GM19240 (cell line): ENCODE measurements around a stretch of chr14.

DNA sequence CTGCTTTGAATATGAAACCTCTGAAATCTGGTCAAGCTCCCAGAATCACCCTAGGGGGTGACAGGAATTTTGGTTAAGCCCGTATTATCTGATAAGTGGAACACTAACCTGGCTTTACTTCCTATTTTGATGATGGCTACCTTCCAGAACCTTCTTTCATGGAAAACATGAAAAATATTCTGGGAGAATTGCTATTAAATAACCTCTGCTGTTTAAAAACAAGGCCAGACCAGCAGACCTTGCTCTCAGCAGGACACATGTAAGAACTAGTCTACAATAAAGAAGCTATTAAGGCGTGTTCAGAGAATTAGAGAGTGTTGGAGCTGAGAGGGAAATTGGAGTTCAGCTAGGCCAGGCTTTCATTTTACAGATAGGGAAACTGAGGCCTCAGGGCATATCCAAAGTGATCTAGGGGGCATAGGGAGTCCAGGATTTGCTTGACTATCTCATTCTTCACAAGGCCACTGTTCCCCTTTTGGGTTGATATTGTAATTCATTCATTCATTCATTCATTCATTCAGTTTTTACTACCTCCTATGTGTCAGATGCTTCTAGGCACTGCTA lies 281.4 kb downstream of the ZFP36L1 start:
- RRBS: no CpG with 5 or more reads among the region's 2 CpGs

DNA sequence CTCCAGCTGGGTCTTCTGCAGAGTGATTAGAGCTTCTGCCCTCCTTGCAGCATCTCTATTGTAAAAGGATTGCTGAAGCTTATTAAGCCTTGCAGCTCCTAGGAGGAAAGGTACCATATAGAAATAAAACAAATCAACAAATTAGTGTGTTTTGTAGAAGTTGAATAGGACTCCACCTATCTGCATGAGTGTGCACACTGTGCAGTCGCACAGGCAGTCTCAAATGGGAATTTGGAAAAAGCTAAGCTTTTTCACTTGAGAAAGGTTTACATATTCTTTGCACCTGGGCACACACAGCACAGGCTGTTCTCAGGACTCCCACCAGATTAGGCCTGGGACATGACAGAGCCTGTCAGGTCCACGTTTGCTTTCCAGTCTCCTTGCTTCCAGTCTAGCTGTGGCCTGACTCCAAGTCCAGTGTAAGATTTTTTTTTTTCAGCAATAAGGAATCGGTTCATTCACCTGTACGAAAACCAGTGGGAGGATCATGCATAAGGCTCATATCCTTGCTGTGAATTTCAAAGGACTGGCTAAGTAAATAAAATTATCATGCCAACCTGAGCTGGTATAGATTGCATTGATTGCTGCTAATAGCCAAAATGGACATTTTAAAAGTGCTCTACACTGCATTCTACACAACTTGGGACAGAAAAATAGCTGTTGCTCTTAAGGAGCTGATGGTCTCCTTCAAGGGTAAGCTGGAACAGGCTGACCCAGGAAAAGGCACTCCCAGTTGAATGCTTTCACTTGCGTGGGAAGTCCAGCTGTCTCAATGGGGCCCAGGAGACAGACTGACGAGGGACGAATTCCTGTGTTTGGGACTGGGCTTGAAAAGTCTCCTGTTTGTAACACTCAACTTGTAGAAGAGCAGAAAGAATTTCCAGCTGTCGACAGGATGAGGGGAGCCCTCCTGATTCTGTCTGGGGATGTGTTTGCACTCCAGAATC lies 181.1 kb downstream of the ZFP36L1 start:
- RRBS: no CpG with 5 or more reads among the region's 8 CpGs

DNA sequence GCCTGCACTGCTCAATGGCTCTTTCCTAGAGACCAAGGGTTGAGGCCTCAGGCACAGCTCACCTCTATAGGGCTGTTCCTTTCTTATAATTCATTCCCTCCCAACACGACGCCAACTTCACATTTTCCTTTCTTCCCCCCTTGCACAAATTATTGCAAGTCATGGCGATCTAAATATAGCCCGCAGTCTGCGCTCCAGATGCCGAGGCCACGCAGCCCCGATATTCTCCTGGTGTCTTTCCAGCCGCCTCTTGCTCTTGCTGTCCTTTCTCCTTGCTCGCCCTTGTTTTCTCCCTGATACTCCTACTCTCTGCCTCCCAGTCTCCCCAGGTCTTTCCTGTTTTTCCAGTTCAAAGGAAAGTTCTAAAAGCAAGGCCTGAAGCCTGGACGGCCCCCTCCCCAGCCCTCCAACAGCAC lies 140.8 kb downstream of the ZFP36L1 start:
- RRBS: no CpG with 5 or more reads among the region's 11 CpGs

- RRBS: no CpG with 5 or more reads among the region's 6 CpGs
Measured at GRCh38 chr14:68679695-68680231, 113.1 kb downstream of the ZFP36L1 start.

DNA sequence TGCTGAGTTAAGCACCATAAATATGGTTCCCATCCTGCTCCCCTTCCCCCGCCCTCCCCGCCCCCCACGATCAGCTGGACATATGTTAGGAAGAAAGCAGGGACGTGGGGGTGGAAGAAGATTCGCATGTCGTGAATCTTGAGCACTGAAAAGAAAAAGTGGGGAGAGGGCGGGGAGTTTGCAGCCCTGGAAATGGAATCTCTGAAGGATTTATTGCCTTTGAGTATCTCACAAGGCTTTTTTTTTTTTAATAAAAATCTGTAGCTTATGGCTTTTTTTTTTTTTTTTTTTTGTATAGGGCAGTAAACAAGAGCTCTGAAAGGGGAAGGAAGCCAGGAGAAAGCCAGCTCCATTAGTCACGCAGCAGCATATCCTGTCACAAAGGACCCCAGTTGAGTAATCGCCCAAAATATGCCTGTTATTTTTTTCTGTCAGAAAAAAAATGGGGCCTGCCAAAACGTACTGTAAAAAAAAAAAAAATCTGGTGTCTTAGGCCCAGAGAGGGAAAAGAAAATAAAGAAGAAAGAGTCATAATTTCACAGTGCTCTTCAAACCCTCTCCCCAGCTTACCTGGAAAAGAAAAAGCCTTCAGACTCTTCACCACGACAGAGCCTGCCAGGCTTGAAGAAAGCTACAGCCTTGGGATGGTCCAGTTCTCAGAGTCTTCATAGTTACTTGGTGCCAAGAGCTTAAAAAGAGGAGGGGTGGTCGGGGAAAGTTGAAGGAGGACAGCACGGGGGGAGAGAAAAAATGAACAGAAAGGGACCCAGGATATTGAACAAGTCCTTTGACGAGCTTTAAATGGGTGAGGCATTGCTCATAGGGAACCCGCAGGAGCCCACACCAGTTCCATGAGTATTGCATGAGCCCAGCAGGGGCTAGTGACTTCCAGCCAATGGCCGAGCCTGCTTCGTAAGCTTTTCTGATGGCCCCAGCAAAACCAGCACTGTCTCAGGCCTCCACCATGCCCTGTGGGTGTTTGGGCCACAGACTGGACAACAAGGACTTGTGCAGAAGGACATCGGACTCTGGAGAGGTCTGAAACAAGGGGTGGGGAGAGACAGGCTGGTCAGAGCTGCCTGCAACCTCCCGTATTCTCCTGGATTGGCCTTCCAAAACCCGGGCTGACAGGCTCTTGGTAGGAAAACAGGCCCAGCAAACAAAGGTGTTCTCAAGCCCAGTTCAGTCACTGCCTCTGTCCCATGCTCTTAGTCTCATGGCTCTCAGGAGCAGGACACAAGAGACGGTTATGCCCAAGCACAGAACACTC lies 109.8 kb downstream of the ZFP36L1 start:
- RRBS: no CpG with 5 or more reads among the region's 21 CpGs

DNA sequence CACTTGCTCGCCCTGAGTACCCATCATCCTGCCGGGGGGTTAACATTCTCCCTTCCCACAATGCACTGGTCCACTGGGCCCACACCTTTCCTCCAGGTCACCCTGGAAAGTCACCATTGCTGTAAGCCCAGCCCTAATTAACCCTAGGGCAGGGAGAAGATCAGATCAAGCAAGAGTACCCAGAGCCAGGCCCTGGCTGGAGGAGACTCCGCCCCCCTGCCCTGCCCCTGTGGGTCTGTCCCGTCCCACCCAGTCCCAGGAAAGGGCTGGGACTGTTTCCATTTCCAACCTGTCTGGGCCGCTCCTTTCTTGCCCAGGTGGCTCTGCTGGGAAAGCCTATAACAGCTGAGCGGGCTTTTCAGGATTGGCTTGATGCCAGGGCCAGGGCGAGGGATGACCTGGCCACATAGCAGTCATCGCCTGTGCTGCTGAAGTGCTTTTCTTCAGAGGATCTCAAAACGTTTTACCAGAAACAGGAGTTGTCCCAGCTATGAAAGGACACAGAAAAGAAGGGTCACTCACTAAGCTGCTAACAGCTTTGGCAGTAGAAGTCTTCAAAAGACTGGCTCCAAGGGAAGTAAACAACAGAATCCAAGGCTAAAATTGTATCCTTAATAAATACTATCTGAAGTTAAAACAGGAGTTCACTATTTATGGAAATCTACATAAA lies 86.9 kb downstream of the ZFP36L1 start:
- RRBS: no CpG with 5 or more reads among the region's 9 CpGs

DNA sequence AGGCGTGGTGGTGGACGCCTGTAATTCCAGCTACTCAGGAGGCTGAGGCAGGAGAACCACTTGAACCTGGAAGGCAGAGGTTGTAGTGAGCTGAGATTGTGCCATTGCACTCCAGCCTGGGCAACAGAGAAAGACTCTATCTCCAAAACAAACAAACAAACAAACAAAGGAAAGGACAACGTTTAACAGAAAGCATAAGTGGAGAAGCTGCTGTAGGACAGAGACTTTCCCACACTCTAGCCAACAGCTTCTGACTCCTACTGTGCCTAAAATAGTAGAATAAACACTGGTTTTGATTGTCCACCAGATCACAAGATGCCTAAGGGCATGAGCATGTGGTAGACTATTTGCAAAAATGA lies 18.3 kb downstream of the ZFP36L1 start:
- RRBS: no CpG with 5 or more reads among the region's 3 CpGs

- RRBS: no CpG with 5 or more reads among the region's 4 CpGs
Measured at GRCh38 chr14:68786546-68786853, 6.4 kb downstream of the ZFP36L1 start.

GRCh38 chr14:68795128-68795585 lies 2.3 kb upstream of the ZFP36L1 start:
- RRBS: 4% methylated on average over 18 of the region's 25 CpGs

- RRBS: no CpG with 5 or more reads among the region's 2 CpGs
Measured at GRCh38 chr14:68809171-68809720, 16.4 kb upstream of the ZFP36L1 start.

DNA sequence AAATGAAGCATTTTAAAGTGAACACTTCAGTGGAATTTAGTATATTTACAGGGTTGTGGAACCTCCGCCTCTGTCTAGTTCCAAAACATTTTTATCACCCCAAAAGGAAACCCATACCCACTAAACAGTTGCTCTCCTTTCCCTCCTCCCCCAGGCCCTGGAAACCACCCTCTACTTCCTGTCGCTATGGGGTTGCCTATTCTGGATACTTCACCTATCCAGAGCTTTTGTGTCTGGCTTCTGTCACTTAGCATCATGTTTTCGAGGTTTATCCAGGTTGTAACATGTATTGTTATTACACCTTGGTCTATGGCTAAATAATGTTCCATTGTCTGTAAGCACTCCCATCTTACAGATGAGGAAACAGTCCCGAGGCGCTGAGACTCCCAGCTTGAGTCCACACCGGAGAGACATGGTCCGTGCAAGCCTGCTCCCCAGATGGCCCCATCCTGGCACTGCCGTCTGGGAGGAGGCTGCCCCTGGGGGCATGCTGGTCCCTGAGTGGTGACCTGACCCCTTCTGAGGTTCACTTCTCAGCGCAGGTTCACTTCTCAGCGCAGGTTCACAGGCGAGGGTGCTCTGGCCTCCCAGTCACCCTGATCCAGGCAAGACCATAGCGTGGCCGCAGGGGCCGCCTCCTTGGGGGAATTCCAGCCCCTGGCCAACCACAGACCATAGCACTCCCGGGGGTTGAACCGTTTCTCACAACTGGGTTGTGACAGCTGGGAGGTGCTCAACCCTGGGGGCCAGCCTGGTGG lies 27.9 kb upstream of the ZFP36L1 start:
- RRBS: 4% methylated on average over 2 of the region's 16 CpGs

DNA sequence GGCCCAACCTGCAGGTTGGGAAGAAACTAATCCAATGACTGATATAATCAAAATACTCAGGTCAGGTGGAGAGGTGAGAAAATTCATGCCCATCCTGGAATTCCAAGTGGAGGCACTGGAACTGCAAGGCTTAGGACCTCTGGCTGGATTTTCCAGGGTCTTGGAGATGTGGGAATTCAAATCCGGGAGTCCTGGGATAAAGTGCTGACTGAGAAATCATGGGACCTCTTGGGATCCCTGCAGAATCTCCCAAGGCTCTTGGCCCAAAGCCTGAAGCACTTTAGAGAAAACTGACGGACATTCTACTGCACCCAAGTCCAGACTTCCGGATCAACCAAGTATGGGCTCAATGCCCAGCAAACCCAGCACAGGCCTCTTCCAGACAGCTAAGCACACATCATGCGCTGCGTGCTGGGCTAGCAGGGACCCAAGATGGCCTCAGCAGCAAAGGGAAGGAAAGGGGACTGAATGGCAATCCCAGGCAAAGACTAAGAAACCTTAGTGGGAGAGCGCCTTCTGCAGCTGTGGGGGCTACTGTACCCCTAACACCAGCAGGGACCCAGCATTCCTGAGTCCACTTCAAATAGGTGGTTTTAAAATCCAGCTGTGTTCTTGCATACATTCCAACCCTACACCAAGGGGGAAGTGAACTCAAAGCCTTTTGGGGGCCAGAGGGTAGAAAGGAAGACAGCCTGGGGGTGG lies 84.9 kb downstream of the ACTN1 start:
- RRBS: no CpG with 5 or more reads among the region's 6 CpGs

- RRBS: no CpG with 5 or more reads among the region's 10 CpGs
Measured at GRCh38 chr14:68896129-68896638, 82.9 kb downstream of the ACTN1 start.

DNA sequence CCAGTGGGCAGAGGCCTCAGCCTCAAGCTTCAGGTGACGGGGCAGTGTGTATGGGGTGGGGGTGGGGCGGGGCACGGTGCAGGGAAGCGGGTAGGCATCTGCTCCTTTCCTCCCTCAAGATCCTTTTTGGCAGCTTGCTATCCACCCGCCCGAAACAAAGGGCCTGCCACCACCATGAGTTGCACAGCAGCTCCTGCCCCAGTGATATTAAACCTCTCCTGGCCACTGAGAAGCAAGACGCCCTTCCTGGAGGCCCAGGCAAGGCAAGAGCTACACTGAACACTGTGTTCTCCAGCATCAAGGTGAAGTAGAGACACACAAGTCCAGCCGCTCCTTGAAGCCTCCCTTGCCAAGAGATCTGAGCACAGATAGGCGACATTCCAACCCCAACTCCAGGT lies 71.0 kb downstream of the ACTN1 start:
- RRBS: no CpG with 5 or more reads among the region's 9 CpGs

- RRBS: no CpG with 5 or more reads among the region's 3 CpGs
Measured at GRCh38 chr14:68911754-68912008, 67.4 kb downstream of the ACTN1 start.

DNA sequence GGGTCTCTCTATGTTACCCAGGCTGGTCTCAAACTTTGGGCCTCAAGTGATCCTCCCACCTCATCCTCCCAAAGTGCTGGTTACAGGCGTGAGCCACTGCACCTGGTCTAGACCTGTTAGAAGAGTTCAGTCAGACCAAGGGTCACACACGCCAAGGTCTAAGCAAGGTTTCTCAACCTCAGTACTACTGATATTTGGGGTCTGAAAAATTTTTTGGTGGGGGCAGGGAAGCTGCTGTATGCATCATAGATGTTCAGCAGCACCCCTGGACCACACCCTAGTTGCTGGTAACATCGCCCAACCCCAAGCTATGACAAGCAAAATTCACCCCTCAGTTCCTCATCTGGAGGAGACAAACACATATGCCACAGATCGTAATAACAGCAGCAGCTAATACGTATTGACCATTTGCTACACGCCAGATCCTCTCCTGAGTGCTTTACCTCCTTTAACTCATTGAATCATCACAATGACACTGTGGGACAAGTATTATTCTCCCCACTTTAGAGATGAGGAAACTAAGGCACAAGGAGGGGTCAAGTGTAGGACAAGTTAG lies 46.5 kb downstream of the ACTN1 start:
- RRBS: no CpG with 5 or more reads among the region's 6 CpGs

GRCh38 chr14:68938515-68939716 lies 40.2 kb downstream of the ACTN1 start:
- RRBS: no CpG with 5 or more reads among the region's 13 CpGs

- RRBS: no CpG with 5 or more reads among the region's 14 CpGs
Measured at GRCh38 chr14:68967655-68968472, 11.2 kb downstream of the ACTN1 start.

- RRBS: no CpG with 5 or more reads among the region's 4 CpGs
Measured at GRCh38 chr14:69034844-69035315, 55.8 kb upstream of the ACTN1 start.

GRCh38 chr14:69042716-69043934 lies 64.0 kb upstream of the ACTN1 start:
- RRBS: no CpG with 5 or more reads among the region's 15 CpGs